BE2C (cell line): ENCODE measurements around a stretch of chr16.

DNA sequence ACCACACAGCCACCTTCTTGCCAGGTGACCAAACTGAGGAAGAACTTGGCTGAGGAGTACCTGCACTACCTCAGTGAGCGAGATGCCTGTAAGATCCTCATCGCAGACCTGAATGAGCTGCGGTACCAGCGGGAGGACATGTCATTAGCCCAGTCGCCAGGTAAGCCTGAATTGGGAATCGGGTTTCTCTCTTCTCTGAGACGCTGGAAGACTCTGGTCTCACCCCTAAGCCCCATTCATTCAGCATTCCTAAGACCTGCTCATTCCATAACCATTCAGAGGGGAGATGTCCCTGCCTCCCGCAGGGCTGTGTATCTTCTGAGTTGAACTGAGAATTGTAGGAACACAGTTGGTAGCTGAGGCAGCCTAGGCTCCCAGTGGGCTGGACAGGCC, 17.0 kb upstream of the THAP11 start:
- RRBS: no CpG with 5 or more reads among the region's 8 CpGs

- RRBS: no CpG with 5 or more reads among the region's 4 CpGs
These were observed 2.3 kb downstream of the THAP11 start for GRCh38 chr16:67844264-67844900.

DNA sequence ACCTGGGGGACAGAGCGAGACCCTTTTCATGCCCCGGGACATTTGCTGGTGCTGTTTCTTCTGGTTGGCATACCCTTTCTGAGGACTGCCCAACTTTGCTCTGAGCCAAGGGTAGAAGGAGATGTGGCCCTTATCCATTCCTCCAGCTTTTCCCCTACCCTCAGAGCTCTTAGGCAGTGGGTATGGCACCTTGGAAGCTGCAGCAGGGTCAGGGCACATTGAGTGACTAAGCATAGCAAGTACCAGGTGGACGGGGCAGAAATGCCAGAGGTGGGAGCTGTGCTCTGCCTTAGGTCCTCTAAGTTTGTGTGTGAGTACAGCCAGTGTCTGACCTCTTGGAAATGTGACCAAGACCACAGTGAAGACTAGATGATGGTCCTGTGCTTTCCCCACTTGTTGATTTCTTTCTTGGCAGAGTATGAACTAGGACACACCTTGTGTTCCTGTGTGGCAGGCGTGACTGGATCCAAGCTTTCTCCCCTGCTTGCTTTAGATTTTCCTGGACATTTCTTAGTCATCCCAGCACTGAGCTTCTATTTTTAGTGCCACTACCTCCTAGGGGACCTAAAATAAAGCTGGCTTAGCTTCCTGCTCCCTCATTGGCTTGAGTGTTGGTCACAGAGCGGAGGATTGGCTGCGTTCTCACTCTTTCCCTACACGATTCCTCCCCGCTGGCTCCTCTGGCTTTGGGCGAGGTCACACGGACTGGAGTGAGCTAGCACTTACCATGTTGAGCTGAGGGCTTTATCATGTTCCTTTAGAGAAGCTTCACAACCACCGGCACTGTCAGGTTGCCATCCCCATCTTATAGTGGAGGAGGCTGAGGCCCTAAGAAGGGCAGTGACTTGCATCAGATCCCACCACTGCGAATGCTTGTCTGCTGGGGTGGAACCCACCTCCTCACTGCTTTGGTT, 9.8 kb upstream of the EDC4 start:
- RRBS: no CpG with 5 or more reads among the region's 12 CpGs

DNA sequence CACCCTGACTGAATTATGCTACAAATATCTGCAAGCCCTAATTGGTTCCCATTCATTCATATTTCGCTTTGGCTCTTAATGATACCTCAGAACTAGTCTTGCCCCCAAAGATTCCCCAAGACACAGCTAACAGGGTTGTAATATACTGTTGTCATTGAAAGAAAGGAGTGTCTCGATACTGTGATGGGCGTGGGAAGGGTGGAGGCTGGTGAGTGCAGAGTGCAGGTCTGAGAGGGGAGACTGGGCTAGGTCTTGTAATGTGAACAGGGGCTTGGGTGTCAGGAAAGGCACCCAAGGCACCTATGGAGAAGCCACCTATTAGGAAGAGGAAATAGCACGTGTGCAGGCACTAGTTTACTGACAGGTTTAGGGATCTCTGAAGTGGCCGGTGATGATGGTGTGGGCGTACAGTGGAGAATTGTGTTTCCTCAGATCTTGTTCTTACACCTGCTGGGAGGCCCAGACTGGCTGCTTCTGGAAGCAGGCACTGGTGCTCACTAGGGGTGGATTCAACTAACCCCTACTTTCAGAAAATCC, 1.1 kb downstream of the EDC4 start:
- RRBS: no CpG with 5 or more reads among the region's 6 CpGs

- RRBS: no CpG with 5 or more reads among the region's 6 CpGs
These were observed 383 bp downstream of the CTRL start for GRCh38 chr16:67931212-67931746.

GRCh38 chr16:67959519-67960081, 8.8 kb downstream of the SLC12A4 start:
- RRBS: 27% methylated on average over 1 of the region's 9 CpGs

GRCh38 chr16:67963556-67964817, 4.5 kb downstream of the SLC12A4 start:
- RRBS: 89% methylated on average over 5 of the region's 40 CpGs

GRCh38 chr16:67999946-68000378, 678 bp upstream of the DPEP2 start:
- RRBS: no CpG with 5 or more reads among the region's 4 CpGs

GRCh38 chr16:68023792-68024084, 654 bp downstream of the DUS2 start:
- RRBS: no CpG with 5 or more reads among the region's 8 CpGs

DNA sequence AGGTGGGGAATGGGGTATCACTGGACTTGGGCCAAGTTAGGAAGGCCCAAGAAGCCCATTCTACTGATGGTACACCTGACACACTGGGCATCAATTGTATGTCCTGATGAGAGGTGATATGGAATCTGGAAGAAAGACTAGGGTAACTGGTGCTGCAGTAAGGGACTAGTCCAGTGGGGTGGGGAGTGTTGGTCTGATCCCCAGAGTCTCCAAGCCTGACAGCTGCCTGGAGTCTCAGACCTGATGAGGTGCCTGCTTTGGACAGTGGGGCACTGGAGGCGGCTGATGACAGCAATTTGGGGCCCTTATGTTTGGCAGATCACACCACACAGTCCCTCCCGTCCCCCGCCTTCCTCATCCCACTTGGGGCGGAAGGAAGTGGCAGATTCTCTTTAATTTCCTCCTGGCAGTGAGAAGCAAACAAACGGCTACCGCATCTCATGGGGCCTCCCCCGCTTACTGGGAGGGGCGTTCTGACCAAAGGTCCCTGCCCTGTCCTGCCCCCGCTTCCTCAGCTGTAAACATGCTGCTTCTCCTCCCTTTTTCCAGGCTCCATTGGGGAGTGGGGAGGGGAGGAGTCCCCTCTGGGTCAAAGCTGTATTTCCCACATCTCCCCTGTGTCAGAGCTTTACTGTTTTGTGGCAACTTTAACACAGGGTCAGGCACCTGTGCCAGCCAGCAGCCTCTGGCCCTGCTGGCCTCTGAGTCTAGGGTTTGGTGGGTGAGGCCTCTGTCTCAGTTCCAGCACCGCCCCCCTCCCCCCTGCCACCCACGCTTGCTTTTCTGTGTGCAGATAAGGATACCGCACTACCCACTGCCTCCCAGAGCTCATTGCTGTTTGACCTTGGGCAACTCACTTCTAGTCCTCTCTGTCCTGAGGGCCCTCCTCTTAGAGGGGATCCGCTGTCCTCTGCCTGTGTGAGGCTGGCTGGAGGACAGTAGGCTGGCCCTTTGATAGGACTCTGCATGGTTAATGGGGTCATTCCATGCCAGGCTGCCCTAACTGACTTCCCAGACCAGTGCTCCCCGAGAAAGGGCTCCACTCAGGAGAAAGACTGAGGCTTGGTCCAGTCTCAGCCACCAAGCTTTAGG, 5.4 kb upstream of the NFATC3 start:
- RRBS: no CpG with 5 or more reads among the region's 14 CpGs

- RRBS: no CpG with 5 or more reads among the region's 1 CpG
These were observed 6.5 kb downstream of the NFATC3 start for GRCh38 chr16:68091516-68092125.

DNA sequence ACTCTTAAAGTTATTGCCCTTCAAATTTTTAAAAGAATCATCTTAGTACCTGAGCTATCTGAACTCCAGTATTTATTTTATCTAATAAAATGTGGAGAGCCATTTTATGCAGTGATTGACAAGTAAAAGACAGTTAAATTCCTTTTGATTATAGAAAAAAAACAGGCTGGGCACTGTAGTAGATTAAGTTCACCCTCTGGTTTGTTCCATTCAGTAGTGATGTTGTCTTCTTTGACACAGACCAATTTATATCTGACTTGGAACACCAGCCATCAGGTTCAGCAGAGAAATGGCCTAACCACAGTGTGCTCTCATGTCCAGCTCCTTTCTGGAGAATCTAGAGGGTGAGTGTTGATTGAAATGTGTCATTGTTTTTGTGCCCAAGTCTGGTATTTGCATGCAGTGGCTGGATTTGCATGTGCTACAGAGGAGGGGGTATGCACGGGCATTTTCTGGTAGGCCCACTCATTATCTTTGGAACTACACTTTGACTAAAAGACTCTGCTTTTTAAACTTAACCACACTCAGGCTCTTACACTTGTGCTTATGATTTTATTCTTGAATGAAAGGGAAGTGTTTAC, 21.7 kb downstream of the ESRP2 start:
- RRBS: no CpG with 5 or more reads among the region's 1 CpG

DNA sequence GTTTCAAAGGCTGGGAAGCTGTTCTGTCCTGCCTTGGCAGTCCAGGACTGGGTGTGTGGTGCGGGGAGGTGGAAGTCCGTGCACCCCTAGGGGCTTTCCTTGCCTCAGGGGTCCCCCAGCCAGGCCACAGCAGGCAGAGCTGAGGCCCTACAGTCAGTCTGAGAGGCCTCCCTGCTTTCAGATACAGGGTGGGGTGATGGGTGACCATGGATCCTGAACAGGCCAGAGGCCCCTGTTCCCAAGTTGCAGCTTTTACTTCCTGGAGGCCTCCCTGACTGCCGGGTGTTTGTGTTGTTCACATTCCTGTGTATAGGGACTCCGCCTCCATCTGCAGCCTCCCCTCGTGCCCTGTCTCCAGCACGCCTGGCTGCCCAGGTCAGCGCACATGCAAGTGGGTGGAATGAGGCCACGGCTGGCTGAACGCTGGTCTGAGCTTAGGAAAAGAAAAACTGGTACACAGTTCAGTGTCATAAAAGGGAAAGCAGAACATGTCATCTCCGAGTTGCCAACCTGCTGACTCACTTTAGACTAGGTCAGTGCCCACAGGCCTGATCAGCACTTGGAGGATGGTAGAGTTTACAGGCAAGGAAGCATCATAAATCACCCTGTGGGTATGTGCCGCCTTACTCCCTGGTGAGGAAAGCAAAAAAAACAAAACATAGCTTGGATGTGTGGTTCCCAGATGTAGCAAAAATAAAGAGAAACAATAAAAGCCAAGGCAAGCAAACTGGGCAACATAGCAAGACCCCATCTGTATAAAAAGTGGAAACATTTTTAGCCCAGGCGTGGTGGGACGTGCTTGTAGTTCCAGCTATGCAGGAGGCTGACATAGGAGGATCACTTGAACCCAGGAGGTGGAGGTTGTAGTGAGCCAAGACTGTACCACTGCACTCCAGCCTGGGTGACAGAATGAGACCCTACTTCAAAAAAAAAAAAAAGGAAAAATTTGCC, 6.2 kb upstream of the SLC7A6 start:
- RRBS: no CpG with 5 or more reads among the region's 13 CpGs

GRCh38 chr16:68258810-68260121, 5.1 kb upstream of the SLC7A6 start:
- RRBS: no CpG with 5 or more reads among the region's 33 CpGs

GRCh38 chr16:68265213-68265405, 783 bp downstream of the SLC7A6 start:
- RRBS: no CpG with 5 or more reads among the region's 8 CpGs

GRCh38 chr16:68286013-68286866, 21.9 kb downstream of the SLC7A6 start:
- RRBS: no CpG with 5 or more reads among the region's 11 CpGs

- RRBS: no CpG with 5 or more reads among the region's 13 CpGs
These were observed 67.1 kb downstream of the PRMT7 start for GRCh38 chr16:68377695-68378444.

DNA sequence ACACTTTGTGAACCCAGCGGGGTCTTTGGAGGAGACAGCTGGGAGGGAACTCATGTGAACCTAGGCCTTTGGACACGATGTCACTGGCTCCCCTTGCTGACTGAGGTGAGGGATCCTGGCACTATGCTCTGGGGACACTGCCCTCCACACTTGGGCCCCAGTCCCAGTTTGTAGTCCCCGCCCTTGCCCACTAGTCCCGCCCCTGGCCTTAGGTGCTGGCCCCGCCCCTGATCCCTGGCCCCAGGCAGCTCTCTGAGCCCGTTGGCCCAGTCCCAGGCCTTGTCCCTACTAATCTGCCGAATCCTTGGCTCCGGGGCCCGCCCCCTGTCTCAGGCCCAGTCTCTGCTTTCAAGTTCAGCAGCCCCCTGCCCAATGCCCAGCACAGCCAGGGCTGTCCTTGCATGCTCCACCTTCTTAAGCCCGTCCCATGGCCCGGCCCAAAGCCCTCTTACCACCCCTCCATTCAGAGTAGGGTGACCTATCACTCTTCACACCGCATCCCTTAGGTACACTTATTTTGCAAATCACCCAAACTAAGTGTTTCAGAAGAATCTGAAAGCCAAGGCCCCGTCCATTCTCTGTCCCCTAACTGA, 60.9 kb downstream of the SMPD3 start:
- RRBS: no CpG with 5 or more reads among the region's 13 CpGs

DNA sequence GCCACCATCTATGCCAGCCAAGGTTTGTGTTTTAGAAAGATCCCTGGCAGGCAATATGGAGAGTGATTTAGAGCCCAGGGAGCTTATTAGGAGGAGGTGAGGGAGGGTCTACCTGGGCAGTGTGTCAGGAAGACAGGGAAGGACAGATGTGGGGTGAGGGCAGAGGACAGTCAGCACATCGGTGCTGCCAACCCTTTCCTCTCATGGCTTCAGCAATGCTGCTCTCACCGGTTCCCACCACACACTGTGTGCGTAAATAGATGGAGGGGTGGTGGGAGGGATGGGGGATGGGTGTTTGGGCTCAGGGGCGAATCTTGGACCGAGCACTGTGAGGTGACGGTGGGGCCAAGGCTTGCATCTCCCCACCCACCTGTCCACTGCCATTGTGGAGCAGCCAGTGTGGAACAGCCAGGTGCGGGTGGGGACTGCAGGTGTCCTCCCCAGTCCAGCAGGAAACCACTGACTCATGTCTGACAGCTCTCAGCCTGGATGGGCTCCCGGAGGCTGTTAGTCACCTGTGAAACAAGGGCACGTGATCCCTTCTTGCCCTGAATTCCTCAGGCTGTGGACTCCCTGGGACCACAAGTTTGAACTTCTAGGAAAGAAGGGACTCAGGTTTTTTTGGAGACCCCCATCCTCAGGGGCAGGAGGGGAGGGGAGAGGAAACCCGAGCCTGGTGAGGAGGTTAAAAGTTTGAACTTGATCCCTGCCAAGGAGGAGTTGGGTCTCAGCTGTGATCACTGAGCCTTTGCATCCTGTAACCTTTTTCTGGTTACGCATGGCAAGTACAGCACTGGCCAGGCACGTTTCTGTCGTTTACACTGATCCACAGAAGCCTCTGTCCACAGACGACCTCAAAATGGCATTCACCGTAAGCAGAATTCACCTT, 42.7 kb upstream of the SMPD3 start:
- RRBS: no CpG with 5 or more reads among the region's 15 CpGs

DNA sequence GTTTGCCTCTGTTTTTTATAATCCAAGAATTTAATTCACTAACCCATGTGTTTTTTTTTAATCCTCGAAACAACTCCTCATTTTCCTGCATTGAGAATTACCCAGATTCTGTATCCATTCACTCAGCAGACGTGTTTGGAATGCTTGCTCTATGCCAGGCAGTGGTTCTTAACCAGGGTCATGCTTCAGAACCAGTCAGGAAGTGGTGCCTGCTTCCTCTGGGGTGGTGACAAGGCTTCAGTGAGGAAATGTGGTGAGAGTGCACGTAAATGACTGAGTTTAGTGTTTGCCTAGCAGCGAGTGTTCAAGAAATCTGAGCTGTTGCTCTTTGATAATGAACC, 9.8 kb downstream of the ZFP90 start:
- RRBS: no CpG with 5 or more reads among the region's 4 CpGs